H7 (cell line): ENCODE measurements around a stretch of chr2.

- RAMPAGE, long total RNA: no peak
These were observed 155.8 kb upstream of the SH3BP4 start for GRCh38 chr2:234795864-234796658.

GRCh38 chr2:234974662-234975441, 23.0 kb downstream of the SH3BP4 start:
- RAMPAGE, long total RNA: no peak

- RAMPAGE, long total RNA: no peak
These were observed 44.8 kb downstream of the SH3BP4 start for GRCh38 chr2:234996602-234996980.

GRCh38 chr2:235008349-235009236, 56.8 kb downstream of the SH3BP4 start:
- RAMPAGE, long total RNA: no peak

- RAMPAGE, long total RNA: no peak
These were observed 103.1 kb downstream of the SH3BP4 start for GRCh38 chr2:235054459-235055800.

DNA sequence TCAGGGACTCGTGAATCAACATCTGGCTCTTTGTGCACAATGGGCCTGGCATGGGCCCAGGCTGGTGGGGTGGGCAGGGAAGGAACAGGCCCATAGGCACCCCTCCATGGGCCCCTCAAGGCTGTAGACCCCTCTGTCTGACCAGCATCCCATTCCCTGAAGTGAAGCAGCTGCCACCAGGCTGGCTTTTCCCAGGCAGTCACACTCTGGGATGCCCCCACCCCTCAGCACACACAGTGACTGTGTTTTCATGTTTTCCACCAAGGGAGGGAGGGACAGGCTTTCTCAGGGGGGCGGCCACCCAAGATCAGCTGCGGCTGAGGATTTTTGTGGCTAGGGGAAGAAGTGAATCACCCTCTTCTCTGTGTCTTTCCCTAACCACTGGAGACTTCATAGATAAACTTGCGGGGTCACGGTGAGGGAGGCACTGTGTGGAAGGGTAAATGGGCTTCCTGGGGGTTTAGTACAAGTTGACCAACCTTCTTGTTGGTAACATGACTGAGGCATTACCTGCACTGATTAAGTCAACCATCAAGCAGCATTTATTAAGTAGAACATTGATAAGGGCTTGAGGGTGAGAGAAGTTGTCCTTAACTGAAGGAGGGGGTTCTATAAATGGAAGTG, 166.1 kb downstream of the AGAP1 start:
- RAMPAGE, long total RNA: no peak

DNA sequence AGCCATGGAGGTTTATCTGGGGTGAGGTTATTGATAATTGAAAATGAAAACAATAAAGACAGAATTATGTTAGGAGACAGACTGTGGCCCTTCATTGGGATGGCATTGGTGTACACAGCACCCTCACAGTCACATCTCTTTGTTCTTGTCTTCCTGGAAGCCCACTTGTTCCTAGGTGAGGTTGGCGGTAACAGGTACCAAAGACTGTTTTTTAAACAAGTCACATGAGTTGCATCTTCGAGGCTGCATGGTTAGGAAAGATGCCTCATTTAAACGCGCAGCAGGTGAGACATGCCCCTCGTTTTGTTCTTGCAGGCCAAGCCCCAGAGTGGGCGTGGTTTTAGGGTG, 175.2 kb downstream of the AGAP1 start:
- RAMPAGE, long total RNA: no peak

DNA sequence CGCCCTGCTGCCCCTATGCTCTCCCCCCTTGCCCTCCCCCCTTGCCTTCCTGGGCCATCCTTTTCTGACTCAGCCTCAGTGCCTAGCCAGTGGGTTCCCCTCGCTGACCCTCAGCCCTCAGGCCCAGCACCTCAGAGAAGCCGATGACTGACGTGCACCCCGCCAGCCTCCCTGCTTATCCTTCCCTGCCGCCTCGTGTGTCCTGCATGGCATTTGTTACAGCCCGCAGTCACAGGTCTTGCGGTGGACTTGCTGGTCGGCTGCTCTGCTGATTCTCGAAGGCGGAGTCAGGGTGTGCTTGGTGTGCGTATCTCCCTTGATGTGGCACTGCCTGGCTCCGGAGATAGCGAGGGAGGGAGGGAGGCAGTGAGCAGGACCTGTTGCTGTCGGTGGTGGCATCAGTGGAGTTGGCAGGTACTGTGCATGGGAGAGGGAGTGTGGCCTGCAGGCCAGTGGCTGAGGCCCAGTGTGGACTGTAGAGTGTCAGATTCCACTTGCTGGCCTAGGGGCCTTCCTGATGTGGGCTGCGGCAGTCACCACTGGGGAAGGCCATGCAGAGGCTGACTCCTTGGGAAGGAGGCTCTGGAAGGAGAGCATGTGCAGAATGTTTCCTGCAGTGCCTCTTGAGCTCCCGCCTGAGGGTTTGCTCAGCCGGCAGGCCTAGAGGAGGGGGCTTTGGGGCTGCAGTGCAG, 198.8 kb downstream of the AGAP1 start:
- RAMPAGE, long total RNA: no peak

DNA sequence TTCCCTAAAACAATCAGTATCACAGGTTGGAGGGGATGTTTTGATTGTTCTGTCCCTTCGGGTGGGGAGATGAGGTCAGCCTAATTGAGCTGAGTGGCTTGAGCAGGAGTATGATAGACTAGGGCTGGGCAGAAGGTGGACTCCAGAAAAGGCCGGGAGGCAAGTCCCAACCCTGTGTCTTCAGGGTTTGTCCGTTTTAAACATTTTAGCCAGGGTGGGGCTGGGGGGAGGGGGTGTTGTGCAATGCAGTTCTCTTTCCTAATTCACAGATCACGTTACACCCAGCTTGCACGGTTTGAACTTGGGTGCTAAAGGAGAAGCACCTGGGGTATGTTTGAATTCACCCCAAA, 233.3 kb downstream of the AGAP1 start:
- RAMPAGE, long total RNA: no peak

DNA sequence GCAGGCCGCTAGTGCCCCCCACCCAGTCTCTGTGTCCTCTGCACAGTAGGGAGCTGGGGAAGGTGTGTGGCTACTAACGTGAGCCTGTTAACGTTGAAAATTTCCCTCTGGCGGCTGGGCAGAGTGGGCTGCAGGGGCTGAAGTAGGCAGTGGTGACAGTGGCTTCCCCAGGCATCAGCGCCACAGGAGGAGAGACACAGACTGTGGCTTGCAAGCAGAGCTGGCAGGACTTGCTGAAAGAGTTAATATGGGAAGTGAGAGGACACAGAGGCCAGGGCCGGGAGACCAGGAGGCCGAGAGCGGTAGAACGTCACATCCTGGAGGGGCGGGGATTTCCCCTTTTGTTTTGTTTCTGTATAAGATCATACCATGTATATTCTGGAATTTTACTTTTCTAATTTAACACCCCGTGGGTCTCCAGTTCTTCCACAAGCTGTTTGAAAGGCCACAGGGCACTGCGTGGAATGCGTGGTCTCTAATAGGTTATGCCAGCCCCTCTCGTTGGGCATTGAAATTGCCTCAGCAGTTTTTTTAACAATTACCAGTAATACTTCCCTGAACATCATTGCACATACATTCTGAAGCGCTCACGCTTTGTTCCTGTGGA, 166.7 kb downstream of the GBX2 start:
- RAMPAGE, long total RNA: no peak

DNA sequence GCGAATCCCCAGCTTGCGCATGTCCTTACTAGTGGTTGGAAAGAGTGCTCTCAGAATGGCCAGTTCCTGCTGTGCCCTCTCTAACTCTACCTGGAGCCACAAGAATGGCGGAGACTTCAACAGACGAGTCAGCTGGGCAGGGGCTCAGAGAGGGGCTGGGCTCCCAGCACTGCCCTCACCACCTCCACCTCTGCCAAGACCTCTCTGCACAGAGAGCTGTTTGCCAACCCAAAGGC, 13.2 kb downstream of the ACKR3 start:
- RAMPAGE, long total RNA: no peak

DNA sequence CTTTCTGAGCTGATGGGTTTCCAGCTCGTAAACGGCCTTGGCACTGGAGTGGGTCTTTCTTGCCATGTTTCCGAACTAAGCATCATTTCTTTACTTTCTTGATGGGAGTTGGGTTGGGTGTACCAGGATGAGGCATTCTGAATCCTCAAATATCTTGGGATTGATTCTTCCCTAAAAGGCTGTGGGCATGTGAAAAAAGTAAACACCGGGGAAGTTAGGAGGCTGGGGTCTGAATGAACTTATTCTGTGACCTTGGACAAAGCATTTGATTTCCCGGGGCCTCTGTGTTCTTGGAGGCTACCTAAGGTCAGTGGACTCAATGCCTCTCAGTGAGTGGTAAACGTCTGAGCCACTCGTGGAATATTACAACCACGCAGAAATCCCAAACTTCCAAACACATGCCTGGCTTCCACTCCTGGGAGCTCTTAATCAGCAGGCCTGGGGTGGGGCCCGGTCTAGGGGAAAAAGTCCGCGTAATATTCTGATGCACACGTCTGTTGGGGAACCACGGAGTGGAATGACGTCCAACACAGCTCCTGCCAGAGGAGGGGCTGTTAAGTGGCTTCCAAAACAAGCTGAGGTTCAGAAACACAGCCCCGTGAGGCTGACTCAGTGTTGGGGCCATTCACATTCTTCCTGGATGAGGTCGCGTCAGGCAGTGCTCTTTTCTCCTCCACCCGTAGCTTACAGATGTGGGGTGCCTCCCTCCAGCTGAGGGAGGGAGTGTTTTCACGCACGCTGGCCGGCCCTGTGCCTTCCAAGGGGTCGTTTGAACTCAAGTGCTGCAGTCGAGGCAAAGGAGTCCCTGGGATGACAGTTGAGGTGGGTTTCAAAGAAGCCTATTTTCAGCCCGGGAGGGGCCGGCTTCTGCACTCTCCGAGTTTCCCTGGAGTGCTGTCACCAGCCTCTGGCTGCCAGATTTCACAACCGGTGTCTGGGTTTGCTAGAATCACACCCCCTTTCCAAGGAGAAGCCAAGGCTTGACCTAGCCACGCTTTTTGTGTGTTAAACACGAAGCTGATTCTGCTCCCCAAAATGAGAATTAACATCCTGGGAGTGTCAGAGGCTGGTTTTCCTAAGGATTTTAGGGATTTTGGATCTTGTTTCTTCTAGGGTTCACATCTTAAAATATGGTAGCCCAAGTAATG, 73.0 kb downstream of the ACKR3 start:
- RAMPAGE, long total RNA: no peak

DNA sequence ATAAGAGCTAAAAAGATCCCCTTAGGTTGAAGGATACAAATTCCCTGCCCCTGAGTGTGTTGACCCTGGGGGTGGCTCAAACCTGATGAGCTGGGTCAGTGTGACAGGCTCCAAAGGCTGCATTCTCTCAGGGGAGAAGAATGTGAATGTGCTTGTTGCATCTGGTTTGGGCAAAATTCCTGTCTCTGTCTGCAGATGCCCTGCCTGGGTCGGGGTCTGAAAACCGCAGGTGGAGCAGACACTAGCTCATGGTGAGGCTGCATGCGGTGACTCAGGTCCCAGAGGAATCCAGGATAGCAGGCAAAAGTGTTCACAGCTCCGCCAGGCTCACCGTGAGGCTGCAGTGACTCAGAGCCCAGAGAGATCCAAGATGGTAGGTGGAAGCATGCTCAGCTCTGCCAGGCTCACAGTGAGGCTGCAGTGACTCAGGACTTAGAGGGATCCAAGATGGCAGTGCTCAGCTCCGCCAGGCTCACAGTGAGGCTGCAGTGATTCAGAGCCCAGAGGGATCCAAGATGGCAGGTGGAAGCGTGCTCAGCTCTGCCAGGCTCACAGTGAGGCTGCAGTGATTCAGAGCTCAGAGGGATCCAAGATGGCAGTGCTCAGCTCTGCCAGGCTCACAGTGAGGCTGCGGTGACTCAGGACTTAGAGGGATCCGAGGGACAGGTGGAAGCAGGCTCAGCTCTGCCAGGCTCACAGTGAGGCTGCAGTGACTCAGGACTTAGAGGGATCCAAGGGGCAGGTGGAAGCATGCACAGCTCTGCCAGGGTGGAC, 200.4 kb downstream of the ACKR3 start:
- RAMPAGE, long total RNA: no peak

DNA sequence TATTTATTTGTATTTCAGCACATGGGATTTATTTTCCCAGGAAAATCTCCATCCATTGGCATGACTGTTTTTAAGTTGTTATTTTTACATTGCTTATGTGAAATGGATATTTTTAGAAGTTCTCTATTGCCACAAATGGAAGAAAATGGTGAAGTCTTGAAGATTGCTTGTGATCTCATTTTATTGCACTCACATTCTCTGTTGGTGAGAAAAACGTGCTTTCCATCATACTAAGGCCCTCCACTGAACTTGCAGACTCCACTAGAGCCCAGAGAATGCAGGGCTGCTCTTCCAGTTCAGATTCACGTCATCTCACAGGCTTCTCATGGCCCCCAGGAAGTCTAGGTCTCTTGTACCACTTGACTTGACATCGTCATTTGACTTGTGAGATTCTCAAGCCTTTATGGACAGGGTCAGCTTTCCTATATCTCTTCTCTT, 254.8 kb upstream of the COPS8 start:
- RAMPAGE, long total RNA: no peak

GRCh38 chr2:236967904-236968567, 117.7 kb upstream of the COPS8 start:
- RAMPAGE, long total RNA: no peak

DNA sequence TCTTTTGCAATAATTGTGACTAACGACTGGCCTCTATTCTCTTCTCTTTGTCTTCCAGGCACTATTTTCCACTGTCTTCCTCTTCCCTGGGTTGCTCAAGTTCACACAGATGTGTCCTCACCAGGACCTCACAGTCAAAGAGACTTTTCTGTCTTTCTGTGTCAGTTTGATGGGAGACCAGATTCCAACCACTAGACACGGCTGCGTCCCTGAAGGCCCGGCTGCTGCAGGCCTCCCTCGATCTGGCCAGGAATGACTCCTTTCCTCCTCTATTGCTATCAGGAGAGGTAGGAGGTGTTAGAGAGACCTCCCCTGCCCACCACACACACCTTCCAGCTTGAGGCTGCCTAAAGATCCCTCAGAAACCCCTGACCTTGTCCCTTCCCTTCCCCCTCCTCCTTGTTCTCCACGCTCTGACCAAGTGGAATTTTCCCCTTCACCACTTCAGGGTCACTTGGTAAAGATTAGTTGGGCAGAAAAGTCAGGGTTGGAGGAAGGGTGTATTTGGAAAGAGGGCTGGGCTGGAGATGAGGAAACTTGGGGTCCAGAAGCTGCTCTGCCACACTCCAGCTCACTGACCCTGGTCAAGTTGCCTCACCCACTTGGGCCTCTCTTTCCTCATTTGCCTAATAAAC, 109.2 kb upstream of the COPS8 start:
- RAMPAGE, long total RNA: no peak

DNA sequence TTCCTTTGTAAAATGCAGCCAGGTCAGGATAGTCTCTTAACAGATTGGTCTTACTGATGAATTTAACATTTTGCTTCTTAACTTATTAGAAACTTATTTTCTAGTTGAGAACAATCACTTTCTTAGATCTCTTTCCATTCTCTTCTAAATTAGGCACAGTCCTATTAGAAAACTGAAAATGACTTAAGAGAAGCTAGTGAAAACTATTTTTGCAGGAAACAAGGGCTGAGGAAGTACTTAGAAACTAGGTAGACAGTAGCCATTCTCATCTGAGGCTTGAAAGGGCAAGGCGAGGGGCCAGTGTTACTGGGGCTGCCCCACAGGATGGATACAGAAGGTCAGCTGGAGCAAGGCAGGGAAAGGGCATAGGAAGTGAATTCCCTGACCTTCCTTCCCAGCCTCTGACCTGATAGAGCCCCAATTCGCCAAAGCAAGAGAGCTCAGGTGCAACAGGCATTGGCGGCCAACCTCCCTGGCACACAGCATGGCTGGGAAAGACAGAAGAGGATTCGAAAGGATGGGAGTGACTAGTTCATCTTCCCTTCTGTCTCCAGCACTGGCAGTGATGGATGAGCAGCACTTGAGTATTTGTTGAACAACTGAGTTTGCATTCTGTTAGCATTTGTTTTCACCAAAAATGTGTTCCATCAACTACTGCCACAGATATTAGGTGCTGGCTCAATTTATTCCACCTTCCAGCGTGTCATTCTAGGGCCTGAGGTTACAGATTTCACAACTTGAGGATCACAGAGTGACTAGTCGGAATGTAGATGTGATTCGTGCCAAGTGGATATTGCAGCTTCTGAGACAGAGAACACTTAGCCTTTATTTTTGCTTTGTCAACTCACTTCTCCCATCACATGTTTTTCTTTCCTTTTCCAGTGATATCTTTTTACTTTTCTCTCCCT, 6.1 kb downstream of the COPS8 start:
- RAMPAGE, long total RNA: no peak

DNA sequence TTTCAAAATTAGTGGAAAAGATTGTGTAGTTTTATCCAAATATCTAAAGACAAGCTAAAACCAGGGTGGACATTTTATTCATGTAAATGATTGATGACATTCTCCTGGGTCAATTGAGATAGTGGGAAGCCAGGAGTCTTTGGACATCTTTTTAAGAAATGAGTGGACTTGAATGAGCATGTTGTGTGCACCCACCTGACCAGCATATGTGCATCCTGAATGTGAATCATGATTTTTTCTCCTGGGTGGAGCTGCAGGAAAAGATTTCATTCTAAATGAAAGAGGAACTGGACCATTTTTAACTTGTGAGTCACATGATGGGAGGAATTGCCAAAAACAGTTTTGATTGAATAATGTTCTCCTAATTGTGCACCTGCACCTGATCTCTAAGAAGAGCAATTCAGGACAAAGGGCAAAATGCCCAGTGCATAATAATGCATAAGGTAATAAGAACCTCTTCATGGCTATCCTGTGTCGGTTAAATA, 32.3 kb downstream of the COPS8 start:
- RAMPAGE, long total RNA: no peak

GRCh38 chr2:237126465-237127386, 41.0 kb downstream of the COPS8 start:
- RAMPAGE, long total RNA: no peak

GRCh38 chr2:237156389-237156889, 70.8 kb downstream of the COPS8 start:
- RAMPAGE, long total RNA: no peak